Measurements from ENCODE around the gene CFAP100.

GRCh38 chr3:125594553-125594893 is 774 bp downstream of the OSBPL11 start:
- RRBS = no CpG with 5 or more reads among the region's 10 CpGs

DNA sequence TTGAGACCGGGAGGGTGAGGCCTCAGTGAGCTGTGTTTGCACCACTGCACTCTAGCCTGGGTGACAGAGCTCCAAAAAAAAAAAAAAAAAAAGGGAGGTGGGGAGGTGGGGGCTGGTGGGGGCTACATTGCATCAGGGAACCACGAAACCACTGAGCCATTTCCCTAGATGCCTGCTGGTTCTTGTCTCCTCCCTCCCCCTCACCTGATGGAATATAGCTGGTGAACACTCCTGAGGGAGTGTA is 39.0 kb upstream of the OSBPL11 start:
- RRBS = no CpG with 5 or more reads among the region's 2 CpGs

DNA sequence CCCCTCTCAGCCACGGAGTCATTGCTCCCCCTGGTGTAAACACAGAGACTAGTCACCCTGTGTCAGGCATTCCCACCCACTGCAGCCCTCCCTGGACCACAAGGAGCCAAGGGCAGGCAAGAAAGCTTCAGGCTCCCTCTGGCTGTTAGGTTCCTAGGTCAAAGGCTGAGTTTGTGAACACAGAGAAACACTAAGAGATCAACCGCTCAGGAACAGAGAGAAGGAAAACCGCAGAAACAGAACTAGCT is 32.7 kb upstream of the ROPN1B start:
- RRBS = no CpG with 5 or more reads among the region's 3 CpGs

DNA sequence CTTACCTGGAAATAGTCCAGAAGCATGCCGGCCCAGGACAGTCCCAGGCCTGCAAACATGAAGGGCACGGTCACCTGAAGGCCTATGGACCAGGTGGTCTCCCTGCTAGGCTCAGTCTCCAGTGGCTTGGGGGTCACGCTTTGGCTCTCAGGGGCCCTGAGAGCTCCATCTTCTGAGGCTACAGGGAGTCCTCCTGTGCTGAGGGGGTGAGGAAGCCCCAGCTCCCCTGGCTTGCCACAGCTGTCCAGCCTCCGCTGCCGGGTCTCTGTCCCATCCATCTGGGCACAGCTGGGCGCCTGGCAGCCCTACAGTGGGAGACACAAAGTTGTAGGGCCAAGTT is 16.0 kb downstream of the SLC41A3 start:
- RRBS = no CpG with 5 or more reads among the region's 6 CpGs

DNA sequence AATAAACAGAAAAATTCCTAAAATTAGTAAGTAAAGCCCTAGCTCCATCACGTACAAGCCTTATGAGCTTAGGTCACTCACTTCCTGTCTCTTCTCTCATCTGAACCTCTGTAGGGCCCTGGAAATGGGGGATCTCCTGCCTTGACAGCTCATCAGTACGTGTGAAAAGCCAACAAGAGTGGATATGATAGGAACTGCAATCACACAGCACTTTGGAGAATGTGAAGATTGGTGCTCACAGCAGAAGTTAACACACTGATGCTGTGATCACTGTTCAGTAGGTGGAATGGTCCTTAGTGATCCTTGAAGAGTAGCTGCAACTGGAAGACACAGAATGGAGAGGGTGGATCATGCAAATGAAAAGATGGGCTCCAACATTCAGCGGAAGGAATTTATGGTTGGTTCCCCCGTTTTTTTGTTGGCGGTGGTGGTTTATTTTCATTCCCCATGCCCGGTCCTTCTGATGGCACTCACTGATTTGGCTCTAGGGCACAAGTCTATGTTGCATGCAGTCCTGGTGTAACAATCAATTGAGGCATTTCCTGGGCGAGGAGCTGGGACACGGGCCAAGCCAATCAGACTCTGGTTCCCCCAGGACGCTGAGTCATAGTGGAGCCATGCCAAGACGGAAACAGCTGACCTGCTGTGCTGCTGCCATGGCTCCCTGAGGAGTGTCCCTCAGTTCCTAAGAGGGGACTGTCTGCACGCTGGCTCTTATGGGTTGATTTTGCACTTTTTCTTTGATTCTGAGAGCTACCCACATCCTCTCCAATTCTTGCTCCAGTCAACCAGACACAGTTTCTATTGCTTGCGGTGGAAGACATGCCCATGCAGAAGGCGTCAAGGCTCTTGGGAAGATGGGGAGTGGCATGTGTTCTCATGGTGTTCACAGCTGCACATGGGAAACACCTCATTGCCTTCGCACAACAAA is 28.1 kb upstream of the ALDH1L1 start:
- RRBS = no CpG with 5 or more reads among the region's 14 CpGs

DNA sequence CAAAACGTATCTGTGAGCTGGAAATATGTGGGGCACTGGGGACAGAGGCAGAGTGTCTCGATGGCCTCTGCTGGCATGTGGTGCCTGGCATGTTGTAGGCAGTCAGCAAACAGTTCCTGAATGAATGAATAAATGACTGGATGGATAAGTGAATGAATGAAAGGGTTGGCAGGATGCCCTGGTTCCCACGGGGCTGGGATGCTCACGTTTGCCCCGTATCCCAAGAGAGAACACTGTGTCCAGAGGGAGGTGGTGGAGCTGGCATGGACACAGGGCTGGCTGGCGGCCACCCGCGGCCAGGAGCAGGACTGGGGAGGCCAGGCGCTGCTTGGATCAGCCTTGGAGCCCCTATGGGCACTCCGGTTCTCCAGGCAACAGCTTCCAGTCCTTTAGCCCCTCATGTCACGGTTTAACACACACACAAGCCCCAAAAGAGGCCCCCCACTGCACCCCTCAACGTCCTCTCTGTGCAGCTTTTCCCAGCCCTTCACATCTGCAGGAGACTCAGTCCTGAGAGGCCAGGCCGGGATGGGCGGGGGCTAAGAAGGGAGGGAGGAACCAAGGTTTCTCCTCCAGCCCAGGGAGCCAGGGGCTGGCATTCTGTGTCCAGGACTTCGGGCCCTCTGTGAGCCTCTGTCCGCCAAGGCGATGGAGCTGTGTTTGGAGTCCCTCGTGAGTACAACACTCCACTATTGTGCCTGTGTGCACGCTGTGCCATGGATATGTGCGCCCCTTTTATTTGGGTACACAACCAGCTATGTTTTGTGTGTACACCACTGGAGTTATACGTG is 86.0 kb upstream of the ALDH1L1 start:
- RRBS = no CpG with 5 or more reads among the region's 21 CpGs

DNA sequence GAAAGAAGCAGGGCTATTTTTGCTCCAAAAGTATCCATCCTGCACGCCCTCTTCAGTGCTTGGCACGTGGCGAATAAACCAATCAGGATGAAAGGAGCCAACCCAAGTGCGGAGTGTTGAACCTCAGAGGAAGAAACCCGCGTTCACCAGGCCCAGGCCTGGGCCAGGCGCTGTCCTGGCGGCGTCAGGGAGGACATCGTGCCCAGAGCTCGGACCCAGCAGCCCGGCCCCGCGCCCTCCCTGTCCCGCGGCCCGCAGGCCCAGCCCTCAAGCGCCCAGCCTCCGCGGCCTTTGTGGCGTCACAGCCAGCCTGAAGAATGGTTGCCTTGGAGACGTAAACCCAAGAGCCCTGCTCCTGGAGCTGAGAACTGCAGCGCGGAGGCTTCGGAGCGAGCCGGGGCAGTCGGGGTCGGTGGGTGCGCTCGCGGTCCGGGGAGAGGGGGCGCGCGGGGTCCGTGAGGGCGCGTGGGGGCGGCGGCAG is at the start of gene CFAP100:
Gene CFAP100, plus strand, starts transcription at position 343 of the 481 bp plus-strand sequence.
- RRBS = 4% methylated on average over 13 of the region's 41 CpGs

- RRBS = no CpG with 5 or more reads among the region's 4 CpGs
Observed at GRCh38 chr3:126433054-126433253, 38.2 kb downstream of the CFAP100 start.

GRCh38 chr3:126449114-126449914 is 26.4 kb downstream of the ZXDC start:
- RRBS = no CpG with 5 or more reads among the region's 14 CpGs

GRCh38 chr3:126454397-126455111 is 21.1 kb downstream of the ZXDC start:
- RRBS = no CpG with 5 or more reads among the region's 6 CpGs

DNA sequence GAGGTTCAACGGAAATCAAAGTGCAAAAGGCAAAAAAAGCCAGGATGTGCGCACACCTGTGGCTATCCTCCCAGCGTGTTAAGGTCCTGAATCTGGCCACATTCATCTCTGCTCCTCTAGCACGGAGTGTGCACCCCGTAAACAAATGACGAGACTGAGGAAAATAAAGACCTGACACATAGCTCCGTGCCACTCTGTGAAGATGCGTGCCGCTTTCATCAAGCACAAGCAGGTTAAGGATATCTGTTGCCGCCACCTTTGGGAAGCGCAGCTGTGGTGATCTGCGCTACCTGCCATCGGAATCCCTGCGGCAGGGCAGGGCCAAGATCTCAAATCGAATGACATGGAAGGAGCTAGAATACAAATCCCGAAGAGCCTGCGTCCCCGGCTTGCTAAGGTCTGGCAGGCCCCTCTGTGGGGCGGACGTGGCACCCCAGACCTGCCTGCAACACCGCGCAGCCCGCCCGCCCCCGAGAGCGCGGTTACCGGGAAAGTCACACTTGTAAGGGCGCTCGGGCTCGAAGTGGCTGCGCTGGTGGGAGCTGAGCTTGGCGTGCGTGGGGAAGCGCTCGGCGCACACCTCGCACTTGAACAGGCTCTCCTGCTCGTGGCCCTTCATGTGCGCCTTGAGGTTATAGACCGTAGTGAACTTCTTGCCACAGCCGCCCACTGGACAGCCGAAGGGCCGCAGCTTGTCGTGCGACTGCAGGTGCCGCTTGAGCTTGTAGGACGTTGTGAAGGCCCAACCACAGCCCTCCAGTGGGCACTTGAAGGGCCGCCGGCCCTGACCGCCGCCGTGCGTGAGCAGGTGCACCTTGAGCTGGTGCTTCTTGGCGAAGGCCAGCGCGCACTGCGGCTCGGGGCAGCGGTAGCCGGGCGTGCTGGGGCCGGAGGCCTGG is 969 bp downstream of the ZXDC start:
- RRBS = 1% methylated on average over 21 of the region's 63 CpGs

DNA sequence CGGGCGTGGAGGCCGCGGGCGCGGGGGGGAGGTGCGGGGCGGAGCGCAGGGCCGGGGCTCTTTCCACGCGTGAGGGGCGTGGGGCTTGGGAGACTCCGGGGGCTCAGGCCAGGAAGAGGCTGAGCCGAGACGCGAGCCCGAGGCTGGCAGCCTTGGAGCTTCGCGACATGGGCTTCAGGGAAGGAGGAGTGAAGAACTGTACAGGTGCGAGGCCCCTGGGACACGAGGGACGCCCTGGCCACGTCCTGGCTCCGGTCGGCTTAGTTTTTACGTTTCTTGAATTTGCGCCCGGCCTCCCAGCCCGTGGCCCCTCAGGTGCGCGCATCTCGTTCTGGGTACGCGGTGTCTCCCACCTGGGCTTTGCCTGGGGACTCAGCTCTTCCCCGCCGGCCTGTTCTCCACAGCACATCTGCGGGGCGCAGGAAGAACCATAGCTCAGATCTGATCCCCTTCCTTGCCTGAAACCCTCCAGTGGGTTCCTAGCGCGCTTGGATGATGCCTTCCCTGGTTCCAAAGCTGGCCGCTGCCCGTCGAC is 452 bp downstream of the CHCHD6 start:
- RRBS = 2% methylated on average over 20 of the region's 44 CpGs

DNA sequence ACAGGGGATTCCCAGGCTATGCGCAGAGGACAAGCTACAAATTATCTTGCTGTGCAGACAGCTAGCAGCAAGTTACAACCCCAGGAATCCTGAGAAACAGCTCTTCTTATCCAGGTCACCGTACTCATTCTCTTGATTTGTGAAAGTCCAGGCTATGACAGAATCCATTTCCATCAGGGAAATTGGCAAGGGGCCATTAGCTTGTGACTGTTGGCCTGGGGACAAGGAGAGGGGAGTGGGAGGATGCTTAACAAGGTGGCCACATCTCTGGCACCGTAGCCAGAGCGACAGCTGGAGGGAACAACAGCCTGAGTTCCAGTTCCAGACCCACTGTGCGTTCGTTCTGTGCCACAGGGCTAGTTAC is 45.0 kb upstream of the PLXNA1 start:
- RRBS = no CpG with 5 or more reads among the region's 6 CpGs

GRCh38 chr3:127001999-127002734 is 19.3 kb downstream of the PLXNA1 start:
- RRBS = 12% methylated on average over 4 of the region's 26 CpGs

DNA sequence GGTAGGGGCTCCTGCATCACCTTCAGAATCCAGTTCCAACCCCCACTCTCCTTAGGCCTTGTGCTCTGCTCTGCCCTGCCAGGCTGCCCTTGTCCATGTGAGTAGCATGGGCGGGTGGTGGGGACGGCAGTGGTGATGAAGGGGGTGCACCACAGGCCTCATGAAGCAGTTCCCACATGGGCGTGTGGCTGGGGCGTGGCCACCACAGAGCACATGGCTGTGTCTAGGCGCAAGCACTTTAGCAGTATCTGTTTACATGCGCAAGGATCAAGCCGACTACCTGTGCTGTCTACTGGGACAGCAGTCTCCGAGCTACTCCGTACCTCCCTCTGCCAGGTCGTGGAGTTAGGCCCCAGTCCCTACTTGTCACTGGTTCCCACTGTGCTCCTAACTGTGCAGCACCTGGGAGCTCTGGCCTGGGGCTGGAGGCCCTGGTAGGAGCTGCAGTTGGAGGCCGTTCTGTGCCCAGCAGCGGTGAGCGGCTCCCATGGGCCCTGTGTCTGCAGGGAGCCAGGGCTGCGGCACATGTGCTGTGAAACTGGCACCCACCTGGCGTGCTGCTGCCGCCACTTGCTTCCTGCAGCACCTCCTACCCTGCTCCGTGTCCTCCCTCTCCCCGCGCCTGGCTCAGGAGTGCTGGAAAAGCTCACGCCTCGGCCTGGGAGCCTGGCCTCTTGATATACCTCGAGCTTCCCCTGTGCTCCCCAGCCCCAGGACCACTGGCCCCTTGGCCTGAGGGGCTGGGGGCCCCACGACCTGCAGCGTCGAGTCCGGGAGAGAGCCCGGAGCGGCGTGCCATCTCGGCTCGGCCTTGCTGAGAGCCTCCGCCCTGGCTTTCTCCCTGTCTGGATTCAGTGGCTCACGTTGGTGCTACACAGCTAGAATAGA is 53.6 kb downstream of the PLXNA1 start:
- RRBS = no CpG with 5 or more reads among the region's 33 CpGs

DNA sequence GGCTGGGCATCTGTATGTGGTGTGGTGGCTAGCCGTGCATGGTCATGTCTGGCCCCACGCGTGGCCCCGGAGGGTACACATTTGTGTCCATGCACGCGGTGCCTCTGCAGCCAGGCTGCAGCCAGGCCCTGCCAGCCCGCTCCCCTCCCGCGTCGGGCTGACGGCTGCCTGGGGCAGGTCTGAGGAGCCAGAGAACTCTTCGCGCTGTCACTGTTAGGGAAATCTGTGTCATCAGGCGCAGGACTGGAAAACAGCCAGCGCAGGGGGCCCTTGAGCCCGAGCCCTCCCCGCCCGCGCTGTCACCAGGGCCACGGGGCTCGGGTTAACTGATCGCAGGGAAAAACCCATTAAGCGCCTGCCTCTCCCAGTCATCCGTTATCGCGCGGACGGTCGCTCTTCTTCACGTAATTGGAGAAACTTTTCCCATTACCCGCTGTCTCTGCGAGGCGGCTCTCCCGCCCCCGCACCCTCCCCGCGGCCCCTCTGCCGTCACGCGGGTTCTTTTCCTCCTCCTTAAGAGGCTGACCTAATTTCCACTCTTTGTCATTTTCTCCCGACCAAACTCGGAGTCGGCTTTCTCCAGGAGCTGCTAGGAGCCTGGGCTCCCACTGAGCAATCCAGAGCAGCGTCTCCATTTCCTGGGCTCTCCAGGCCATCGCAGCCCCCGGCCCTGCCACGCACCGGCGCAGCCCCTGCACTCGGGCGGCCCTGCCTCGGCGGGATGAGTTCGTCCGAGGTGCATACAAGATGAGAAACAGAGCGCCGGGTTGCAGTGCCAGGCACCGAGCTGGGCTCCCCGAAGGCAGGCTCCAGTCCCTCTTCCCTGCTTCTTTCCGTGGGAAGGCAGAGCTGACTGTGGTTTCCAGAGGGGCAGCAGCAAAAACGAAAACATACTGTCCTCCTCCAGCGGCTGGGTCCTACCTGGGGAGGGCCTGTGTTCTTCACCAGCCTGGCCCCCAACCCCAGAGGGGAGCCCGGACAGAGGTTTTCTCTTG is 57.4 kb upstream of the PRR23E start:
- RRBS = 16% methylated on average over 12 of the region's 63 CpGs

DNA sequence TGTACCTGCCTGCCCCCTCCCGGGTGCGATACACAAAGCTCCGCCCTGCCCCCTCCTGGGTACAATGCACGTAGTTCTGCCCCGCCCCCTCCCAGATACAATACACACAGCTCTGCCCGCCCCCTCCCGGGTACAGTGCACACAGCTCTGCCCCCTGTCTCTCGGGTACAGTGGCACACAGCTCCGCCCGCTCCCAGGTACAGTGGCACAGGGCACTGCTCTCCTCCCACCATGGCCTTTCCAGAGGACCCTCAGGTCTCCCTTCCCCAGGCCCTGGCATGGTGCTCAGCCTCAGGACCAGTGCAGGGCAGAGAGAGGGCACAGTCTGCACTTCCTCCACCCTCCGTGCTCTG is 16.6 kb upstream of the PRR20G start:
- RRBS = 79% methylated on average over 5 of the region's 11 CpGs

DNA sequence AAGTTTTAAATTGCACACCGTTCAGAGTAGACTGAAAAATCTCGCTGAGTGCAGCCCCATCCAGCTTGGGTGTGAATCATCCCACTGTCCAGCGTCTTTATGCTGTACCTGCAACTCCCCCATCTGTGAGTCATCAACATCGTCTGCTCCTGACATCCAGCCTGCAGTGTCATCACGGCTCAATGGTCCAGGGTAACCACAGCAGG is 65.2 kb downstream of the TPRA1 start:
- RRBS = no CpG with 5 or more reads among the region's 5 CpGs

DNA sequence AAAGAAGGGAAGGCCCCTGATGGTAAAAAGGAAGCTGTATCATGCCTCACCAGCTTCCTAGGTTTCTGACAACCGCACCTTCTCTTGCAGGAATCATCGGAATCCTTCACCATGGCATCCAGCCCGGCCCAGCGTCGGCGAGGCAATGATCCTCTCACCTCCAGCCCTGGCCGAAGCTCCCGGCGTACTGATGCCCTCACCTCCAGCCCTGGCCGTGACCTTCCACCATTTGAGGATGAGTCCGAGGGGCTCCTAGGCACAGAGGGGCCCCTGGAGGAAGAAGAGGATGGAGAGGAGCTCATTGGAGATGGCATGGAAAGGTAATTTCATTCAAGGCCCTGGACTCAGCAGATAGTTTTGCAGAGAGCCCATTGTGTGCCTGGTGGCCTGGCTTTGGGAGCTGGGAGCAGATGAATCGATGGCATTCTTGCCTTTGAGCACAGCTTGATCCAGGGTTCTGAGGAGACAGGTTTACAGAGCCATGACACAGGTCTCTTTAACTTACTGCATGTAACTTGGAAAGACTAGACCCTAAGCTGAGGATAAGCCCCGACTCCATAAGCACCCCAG is 1.1 kb downstream of the MCM2 start:
- RRBS = 38% methylated on average over 6 of the region's 13 CpGs

DNA sequence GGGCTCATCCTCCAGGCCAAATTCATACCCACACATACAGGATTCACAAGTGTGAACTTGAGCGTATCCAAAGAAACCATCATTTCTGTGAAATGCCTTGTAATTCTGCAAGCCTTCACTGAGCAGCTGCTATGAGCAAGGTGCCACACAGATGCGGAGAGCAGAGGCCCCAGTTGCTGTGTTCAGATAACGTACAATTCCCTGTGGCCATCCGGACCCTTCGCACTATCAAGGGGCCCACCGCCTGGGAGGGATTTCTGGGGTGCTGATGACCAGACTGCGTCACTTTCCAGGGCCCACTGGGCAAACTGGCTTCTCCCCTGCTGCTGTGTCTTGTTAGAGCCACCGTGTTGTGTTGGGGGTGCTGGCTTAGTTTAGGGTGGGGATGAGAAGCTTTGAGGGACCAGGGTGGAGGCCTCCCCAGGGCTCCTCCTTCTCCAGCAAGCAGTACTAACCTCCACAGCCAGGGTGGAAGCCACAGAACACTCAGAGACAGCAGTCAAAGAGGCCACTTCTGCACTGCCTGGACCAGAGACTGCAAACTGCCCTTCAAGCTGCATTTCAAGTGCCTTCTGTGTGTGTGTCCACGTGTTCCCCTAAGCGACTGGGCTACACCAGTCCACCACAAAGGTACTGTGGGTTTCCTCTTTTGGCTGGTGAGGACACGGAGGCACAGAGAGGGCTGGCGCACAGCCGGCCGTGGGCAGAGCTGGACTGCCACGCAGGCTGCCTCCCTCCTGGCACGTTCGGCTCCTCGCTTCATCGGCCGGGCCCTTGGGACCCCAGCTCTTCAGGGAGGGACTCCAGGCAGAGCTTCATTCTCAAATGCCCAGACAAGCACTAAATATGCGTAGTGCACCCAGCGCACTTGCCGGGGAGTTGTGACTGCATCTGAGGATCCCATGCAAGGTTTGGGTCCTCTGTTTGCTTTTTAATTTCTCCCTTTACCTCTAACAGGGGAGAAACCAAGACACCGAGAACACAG is 61.0 kb downstream of the MGLL start:
- RRBS = 10% methylated on average over 11 of the region's 24 CpGs

Data from pericardium (tissue), 1 donor.